Melanocyte of skin (primary cell): ENCODE results near the gene POLD1.

DNA sequence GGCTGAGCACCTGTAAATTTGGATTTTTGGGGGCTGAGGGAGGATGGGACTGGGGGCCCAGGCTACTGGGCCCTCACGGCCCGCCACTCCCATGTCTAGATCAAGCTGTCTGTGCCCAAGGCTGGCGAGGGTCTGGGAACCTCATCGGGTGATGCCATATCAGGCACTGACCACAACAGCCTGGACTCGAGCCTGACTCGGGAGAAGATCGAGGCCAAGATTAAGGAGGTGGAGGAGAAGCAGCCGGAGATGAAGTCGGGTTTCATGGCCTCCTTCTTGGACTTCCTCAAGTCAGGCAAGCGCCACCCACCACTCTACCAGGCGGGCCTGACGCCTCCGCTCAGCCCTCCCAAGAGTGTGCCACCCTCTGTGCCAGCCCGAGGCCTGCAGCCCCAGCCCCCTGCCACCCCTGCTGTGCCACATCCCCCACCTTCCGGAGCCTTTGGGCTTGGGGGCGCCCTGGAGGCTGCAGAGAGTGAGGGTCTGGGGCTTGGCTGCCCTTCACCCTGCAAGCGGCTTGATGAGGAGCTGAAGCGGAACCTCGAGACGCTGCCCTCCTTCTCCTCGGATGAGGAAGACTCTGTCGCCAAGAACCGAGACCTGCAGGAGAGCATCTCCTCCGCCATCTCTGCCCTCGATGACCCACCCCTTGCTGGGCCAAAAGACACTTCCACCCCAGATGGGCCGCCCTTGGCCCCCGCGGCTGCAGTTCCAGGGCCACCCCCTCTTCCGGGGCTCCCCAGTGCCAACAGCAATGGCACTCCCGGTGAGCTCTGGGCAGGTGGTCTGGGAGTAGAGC lies 8.4 kb downstream of the PRR12 start:
- CAGE, long polyA plus RNA, 2 experiments, result no peak in any of the 2 experiments

GRCh38 chr19:49614488-49615572 lies 23.8 kb downstream of the PRR12 start:
- CAGE, long polyA plus RNA, 2 experiments, result no peak in any of the 2 experiments

- CAGE, long polyA plus RNA, 2 experiments, result no peak in any of the 2 experiments
These were observed 930 bp upstream of the SCAF1 start for GRCh38 chr19:49641044-49641513.

DNA sequence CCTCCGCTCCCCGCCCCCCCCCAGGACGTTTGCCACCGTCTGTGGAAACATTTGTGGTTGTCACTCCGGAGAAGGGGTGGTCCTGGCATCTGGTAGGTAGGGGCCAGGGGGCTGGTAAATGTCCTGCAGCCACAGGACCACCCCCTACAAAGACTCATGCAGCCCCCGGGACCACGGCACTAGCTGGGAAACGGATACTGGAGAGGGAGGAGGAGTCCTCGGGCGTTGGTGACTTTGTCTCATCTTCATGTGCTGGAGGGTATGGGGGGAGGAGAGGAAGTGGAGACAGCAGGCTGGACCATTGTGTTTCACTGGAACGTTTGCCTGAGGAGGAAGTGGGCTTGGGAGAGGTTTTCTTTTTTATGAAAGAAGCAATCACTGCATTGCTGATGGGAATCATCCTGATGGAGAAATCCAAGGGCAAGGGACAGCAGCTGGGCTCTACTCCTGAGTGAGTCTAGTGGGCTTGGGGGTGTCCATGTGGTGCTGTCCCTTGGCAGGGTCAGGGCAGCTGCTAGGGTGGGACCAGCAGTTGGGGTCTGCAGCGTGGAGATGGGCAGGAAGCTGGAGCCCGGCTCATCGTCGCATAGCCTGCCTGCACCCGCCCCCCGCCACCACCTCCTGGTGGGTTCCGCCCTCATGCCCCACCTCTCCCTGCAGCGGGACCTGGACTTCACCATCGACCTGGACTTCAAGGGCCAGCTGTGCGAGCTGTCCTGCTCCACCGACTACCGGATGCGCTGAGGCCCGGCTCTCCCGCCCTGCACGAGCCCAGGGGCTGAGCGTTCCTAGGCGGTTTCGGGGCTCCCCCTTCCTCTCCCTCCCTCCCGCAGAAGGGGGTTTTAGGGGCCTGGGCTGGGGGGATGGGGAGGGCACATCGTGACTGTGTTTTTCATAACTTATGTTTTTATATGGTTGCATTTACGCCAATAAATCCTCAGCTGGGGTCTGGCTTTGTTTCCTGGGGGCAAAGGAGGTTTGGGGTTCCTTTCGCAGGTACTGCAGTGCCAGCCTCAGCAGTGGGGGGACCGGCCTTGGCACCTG lies 1.6 kb upstream of the ADM5 start:
- CAGE, long polyA plus RNA, 2 experiments, result no peak in any of the 2 experiments

GRCh38 chr19:49758113-49758647 lies 4.9 kb downstream of the TSKS start:
- CAGE, long polyA plus RNA, 2 experiments, result no peak in any of the 2 experiments

DNA sequence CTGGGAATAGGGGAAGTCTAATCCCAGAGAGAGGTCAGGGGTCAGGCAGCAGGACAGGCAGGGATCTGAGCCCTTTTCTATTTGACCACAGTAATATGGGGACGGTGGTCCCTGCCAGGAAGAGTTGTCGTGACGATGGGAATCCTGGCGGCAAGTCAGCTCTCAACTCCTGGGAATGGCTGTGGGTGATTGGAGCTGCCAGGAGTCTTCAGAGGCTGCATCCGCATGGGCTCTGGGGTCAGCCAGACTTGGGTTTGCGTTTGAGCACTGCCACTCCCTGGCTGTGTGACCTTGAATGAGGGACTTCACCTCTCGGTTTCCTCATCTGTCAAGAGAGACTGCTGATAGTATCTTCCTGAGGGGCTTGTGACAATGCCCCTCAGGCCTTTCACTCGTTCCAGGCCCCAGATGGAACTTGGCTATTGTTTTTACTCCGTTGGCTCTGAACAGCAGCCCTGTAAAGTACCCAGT lies 1.3 kb downstream of the AP2A1 start:
- CAGE, long polyA plus RNA, 2 experiments, result no peak in any of the 2 experiments

DNA sequence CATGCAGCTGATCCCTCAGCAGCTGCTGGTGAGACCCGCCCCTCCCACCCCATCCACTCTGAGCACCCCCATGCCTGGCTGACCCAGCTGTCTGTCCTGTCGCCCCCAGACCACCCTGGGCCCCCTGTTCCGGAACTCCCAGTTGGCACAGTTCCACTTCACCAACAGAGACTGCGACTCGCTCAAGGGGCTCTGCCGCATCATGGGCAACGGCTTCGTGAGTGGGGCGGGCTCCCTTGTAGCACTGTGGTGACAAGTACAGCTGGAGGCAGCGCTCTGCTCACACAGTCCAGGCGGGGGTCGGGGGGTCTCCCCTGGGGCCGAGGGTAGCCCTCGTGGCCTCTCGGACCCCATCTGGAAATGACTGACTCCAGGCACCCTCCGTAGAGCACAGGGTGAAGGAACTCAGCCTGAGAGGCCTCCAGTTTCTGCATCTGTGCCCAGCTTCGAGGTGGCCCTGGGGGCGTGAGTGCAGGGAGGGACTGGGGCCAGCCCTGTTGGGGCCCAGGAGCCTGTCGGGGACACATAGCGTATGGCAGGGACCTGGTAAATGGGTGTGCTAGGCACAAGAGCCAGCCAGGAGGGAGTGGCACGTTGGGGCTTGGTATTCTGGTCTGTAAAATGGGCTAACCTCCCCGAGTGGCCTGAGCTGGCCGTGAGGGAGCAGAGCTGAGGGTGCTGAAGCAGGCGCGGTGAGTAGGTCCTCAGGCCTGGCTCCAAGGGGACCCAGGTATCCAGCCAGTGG lies 12.3 kb downstream of the PNKP start:
- CAGE, long polyA plus RNA, 2 experiments, result no peak in any of the 2 experiments

GRCh38 chr19:49988187-49989228 lies 27.5 kb upstream of the SIGLEC11 start:
- CAGE, long polyA plus RNA, 2 experiments, result no peak in any of the 2 experiments

GRCh38 chr19:50049809-50050727 lies 24.3 kb downstream of the ZNF473 start:
- CAGE, long polyA plus RNA, 2 experiments, result no peak in any of the 2 experiments

- CAGE, long polyA plus RNA, 2 experiments, result no peak in any of the 2 experiments
These were observed 1.8 kb downstream of the MYH14 start for GRCh38 chr19:50205080-50205695.

DNA sequence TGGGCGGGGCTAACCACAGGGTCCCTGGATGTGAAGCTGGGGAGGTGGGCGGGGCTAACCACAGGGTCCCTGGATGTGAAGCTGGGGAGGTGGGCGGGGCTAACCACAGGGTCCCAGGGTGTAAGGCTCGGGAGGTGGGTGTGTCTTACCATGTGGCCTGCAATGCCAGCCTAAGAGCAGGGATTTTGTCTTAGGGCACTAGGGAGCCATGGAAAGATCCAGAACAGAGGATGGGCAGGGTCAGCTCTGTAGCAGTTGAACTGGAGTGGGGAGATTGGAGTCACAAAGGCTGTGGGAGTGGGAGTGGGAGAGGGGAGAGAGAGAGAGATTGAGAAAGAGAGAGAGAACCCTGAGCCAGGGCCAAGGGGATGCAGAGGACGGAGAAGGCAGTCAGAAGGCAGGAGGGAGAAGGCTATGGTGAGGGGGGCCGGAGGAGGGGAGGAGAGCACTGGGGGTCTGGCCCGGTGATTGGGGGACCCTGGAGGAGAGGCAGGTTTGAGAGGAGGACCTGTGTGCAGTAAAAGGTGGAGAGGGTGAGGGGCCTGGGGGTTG lies 36.6 kb downstream of the KCNC3 start:
- CAGE, long polyA plus RNA, 2 experiments, result no peak in any of the 2 experiments

DNA sequence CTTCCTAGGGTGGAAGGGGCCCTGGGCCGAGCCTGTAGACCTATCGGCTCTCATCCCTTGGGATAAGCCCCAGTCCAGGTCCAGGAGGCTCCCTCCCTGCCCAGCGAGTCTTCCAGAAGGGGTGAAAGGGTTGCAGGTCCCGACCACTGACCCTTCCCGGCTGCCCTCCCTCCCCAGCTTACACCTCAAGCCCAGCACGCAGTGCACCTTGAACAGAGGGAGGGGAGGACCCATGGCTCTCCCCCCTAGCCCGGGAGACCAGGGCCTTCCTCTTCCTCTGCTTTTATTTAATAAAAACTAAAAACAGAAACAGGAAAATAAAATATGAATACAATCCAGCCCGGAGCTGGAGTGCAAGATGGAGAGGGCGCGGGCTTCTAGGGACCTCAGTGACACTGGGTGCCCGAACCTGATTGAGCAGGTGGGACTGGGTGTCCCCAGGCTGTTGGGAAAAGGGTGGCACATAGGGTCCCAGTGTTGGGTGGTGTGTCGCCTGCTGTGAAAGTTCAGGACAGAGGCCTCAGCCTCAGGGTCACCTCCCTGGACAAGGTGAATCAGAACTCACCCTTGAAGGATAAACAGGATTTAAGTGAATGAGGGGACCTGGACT lies 1.4 kb upstream of the POLD1 start:
- CAGE, long polyA plus RNA, 2 experiments, result no peak in any of the 2 experiments

DNA sequence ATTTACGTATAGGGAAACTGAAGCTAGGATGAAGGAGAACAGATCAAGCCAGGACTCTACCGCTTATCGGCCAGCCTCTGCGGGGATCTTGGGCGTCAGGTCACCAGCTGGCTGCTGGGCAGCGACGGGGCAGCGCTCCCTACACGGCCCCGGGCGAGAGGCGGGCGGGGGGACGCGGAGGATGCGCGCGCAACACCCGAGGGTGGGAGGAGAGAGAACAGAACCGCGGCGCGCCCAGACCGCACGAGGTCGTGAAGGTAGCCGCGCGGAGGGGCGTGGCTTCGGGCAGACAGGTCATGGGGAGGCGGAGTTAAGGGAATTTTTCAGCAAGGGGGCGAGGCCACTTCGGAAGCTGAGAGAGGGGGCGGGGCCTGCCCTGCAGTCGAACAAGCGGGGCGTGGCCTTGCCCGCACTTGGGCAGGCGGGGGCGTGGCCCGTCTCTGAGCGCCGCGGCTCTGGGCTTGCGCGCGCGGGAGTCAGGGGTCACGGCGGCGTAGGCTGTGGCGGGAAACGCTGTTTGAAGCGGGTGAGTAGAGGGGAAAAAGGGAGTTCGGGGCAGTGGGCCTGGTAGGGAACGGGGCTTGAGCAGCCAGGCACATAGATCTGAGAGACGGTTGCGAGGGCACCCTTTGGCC lies at the start of gene POLD1:
TSS of gene POLD1 (plus strand) at position 483 of the 635 bp plus-strand sequence.
- CAGE, long polyA plus RNA, 2 experiments, result no peak in any of the 2 experiments

DNA sequence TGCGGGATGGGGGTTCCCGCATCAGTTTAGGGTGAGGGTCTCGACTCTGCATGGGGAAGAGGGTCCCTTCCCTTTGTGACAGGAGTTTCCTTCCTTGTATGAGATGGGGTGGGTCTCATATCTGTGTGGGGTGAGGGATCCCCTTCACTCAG lies 288 bp downstream of the MYBPC2 start:
- CAGE, long polyA plus RNA, 2 experiments, result no peak in any of the 2 experiments

GRCh38 chr19:50468791-50469032 lies 7.6 kb upstream of the EMC10 start:
- CAGE, long polyA plus RNA, 2 experiments, result no peak in any of the 2 experiments

GRCh38 chr19:50484306-50485172 lies 7.9 kb upstream of the GARIN5A start:
- CAGE, long polyA plus RNA, 2 experiments, result no peak in any of the 2 experiments

- CAGE, long polyA plus RNA, 2 experiments, result no peak in any of the 2 experiments
These were observed 666 bp downstream of the JOSD2 start for GRCh38 chr19:50510405-50510644.

GRCh38 chr19:50638992-50639513 lies 628 bp downstream of the SYT3 start:
- CAGE, long polyA plus RNA, 2 experiments, result no peak in any of the 2 experiments

GRCh38 chr19:50791231-50791745 lies 1.1 kb downstream of the ACP4 start:
- CAGE, long polyA plus RNA, 2 experiments, result no peak in any of the 2 experiments

GRCh38 chr19:50800711-50801631 lies 10.8 kb downstream of the ACP4 start:
- CAGE, long polyA plus RNA, 2 experiments, result no peak in any of the 2 experiments